Ascending aorta (tissue), 1 donor: ENCODE measurements around the gene LEMD2.

DNA sequence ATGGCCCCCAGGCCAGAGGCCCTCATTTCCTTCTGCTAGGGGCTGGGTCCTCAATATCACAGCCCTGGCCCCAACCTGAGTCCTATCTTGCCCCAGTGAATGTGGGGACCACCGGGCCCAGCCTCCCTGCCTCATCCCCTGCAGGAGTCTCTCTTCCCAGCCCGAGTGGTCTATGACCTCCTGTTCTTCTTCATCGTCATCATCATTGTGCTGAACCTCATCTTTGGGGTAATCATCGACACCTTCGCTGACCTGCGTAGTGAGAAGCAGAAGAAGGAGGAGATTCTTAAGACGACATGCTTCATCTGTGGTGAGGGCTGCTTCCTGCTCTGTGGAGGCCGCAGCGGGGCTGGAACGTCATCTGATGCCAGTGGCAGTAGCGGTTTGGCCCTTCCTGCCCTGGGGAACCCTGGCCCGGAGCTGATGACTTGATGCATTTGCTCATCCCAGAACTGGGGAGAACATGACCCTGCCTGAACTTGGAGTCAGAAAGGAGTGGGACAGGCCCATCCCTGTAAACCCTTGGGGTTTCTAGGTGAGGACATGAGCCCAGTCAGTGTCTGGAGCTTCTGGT lies 18.8 kb downstream of the UQCC2 start:
- PRO-cap: no peak

DNA sequence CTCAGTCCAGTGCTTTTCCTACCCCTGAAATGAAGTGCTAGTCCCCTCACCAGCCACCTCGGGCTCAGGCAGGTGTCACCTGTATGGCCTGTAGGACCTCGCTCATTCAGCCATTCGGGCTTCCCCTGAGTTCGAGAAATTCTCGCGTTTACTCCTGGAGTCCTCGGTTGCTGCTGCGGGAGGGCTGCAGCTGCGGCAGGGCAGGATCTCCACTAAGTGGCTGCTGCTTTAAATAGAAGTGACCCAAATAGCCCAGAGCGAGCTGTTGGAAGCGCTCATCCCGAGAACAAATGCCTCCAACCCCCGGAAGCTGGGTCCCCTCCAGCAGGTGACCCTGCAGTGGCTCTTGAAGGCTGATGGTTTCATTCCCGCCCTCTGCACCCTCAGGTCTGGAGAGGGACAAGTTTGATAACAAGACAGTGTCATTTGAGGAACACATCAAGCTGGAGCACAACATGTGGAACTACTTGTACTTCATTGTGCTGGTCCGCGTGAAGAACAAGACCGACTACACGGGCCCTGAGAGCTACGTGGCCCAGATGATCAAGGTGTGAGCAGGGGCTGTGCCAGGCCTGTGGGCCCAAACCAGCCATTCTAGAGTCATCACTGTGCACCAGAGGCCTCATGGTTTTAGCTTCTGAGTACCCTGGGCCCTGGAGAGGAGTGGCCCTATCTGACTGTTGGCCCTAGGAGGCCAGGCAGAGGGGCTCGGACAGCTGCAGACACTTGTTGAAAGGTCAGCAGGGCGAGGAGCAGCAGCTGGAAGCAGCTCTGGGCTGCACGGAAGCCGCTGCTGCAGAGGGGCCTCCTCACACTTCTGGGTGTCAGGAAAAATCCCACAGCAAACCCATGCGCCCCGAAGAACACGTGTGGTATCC lies 18.1 kb downstream of the UQCC2 start:
- PRO-cap: no peak

DNA sequence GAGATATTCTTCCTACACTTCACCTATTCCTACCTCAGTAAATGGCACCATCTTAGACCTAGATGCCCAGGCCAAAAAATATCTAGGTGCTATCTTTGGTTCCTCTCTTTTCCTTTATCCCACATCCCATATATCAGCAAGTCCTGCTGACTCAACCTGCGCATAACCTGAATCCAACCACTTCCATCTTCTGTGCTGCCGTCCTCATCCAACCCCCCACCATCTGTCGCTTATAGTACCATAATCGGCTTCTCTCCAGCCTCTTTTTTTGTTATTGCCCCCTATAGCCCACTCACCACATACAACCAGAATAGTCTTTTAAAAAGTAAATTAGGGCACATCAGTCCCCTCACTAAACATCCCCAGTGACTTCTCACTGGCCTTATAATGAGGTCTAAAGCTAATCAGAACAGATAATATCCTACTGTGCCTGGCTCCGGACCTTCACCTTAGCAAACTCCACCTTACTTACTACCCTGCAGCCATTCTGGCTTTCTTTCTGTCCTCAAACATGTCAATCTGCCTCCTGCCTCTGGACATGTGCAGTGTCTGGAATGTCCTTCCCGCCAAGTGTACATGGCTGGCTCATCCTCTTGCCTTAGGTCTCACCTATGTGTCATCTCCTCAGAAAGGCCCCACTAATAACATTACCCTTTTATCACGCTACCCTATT lies 1.4 kb downstream of the UQCC2 start:
- PRO-cap: no peak

DNA sequence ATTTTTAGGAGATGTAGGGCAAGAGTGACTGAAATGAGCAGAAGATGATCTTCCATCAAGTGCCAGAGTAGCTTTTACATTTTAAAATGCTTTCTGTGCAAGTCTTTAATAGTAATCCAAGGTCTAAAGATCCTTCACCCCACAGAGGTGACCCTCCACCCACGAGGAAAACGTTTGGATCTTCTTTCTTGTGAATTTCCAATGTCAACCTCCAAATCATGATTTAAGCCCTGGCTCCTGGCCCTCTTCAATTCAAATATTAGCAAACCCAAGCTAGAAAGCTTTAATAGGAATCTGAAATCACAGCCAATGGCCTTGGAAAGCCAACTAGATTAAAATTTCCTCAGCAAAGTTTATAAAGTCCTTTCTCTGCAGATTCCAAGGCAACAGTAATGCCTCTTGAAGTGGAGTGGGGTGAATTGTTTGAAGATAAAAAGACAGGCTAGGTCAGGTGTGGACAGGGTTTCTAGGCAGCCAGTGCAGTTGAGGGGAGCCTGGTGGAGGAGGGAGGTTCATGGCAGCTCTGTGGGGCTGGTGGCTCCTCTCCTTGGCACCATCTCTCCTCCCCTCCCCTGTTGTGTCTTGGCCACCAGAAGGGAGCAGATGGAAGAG lies 11.9 kb upstream of the UQCC2 start:
- PRO-cap: no peak

- PRO-cap: no peak
Observed at GRCh38 chr6:33731161-33731663, 15.5 kb downstream of the IP6K3 start.

DNA sequence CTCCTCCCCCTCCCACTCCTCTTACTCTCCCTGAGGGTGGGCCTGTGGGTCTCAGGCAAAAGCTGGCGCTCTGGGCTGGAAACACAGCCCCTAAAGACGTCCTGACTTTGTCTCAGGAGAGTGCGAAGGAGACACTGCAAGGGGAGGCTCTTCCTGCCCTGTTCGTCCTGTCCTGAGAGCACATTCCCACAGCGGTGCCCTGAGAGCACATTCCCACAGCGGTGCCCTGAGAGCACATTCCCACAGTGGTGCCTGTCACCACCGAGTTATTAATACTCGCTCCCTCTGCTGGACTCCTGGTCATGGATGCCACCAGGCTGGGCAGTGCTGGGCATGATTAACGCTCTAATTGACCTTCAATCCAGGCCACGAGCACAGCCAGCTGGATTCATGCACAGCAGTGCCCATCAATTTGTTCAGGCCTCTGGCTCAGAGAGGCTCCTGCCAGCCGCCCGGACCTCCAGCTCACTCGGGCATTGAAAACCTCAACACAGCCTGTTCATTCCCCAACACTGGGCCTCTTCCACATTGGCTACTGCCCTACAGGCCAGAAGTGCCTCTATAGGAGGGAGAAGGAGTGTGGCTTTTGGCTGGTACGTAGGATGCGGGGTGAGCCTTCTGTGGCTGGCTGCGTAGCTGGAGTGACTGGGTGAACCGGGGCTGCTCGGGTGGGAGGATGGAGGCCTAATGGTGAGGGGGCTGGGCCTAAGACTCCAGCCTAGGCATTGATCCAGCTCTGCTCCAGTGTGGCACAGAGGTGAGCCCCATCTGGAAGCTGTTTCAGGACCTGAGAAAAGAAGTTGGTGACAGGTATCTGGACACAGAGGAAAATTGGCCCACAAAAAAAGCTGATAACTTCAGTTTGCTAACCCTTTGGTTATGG lies 9.3 kb downstream of the IP6K3 start:
- PRO-cap: no peak

GRCh38 chr6:33788615-33789333 lies at the start of gene LEMD2:
Gene LEMD2, minus strand, starts transcription at chr6:33789130.
- PRO-cap: unidirectional peak, minus-strand start at chr6:33789139

DNA sequence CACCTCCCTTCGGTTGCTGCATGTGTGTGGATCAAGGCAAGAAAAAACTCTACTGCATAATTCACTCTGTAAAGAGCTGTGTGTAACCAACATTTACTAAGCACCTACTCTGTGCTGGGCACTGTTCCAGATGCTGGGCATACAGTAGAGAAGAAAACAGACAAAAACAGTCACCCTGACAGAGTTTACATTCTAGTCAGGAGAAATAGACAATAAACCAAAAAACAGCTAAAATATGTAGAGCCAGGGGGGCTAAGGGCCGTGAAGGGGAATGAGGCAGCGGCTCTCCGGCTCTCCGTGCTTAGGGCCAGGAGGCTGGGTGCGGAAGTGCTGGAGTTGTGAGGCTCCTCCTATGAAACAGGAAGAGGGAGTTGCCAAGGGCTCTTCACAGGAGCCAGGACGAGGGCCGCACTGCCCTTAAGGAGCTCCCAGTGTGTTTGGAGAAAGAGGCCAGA lies 20.5 kb upstream of the MLN start:
- PRO-cap: no peak

GRCh38 chr6:33840035-33840491 lies 36.3 kb upstream of the MLN start:
- PRO-cap: no peak

DNA sequence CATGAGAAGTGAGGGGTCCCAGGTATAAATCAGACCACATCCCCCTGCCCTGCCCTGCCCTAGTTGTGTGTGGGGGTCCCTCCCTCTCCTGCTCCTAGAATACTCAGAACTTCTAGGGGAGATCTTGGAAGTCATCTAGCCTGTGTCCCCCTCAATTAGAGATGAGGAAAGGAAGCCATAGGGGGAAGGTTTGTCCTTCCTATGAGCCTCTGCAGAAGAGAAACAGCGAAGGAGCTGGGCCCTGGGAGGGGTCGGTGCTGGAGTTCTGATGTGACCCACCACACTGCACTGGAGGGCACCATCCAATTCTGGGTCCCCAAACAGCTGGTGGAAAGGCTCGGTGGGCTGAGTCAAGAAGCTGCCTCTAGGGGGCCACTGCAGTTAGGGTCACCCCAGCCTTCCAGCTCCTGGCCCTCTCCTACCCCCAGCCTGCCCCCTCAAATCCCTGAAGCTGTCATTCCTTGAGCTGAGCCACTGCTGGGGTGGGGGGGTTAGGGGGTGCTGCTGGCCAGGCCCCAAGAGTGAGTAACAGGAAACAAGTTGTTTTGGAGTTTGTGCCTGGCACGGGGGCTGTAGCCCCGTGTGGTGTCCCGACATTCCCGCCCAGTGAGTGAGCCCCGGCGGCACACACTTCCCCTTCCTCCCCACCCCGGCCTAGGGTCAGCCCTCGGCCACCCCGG lies 5.0 kb downstream of the SMIM29 start:
- PRO-cap: no peak

- PRO-cap: no peak
Observed at GRCh38 chr6:34277761-34278587, 29.2 kb upstream of the SMIM29 start.

GRCh38 chr6:34370184-34370873 lies 22.1 kb downstream of the NUDT3 start:
- PRO-cap: no peak

DNA sequence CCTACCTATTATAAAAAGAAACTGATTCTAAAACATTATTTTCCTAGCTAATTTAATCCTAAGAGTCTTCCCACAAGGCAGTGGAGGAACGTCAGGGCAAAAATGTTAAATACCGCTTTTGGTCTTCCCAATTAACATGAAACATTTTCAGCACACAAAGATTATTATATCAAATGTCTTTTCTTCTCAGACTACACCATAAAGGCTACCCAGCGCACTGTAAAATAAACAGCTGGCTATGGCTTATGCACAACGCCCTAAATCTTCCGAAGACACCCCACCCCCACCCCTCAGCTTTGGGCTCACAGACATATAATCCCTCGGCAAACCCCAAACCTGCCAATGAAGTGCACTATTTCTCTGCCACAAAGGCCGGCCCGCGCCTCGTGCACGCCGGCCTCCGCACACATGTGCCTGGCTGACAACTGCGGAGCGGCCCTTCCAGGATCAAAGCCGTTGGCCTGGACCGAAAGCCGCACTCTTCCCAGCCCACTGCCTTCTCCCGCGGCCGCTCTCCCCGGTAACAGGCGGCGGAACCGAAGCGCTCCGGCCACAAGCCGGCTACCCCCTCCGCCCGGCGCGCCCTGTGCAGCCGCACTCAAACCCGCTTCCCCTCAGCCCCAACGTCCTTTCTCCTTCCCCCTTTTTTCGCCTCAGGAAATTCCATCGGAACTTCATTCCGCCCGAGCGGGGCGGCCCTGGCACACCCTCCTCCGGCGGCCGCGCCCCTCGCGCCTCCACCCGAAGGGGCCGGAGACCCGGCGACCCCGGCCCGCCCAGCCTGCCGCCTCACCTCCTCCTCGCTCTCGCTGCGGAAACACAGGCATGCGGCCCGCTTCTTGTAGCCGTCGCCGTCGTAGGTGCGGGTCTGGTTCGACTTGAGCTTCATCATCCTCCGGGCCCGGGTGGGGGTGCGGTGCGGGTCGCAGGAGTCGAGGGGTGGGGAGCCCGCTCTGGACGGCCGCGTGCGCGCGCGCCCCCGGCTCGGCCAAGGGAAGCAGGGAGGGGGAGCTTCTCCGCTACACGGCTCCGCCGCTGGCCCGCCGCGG lies 674 bp downstream of the NUDT3 start:
- PRO-cap: no peak

- PRO-cap: no peak
Observed at GRCh38 chr6:34412010-34412469, 13.8 kb downstream of the RPS10 start.

GRCh38 chr6:34531868-34532538 lies 24.1 kb downstream of the SPDEF start:
- PRO-cap: no peak

GRCh38 chr6:34545333-34545676 lies 10.8 kb downstream of the SPDEF start:
- PRO-cap: no peak

DNA sequence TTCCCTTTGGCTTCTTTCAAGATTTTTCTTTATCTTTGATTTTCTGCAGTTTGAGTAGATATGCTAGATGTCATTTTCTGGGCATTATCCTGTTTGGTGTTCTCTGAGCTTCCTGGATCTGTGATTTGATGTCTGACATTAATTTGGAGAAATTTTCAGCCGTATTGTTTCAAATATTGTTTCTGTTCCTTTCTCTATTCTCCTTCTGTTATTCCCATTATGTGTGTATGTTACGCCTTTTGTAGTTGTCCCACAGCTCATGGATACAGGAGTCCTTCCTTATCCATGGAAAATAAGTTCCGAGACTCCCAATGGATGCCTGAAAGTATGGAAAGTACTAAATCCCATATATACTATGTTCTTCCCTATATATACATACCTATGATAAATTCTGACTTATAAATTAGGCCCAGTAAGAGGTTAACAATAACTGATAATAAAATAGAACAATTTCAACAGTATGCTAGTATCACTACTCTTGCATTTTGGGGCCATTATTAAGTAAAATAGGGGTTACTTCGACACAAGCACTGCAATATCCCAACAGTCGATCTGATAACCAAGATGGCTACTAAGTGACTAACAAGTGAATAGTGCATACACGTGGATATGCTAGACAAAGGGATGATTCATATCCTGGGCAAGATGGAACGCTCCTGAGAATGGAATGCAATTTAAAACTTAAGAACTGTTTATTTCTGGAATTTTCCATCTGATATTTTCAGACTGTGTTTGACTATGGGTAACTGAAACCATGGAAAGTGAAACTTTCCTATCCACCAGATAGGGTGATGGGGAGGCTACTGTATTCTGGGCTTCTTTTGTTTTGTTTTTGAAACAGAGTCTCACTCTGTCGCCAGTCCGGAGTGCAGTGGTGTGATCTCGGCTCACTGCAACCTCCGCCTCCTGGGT lies 66.7 kb downstream of the ILRUN start:
- PRO-cap: no peak

GRCh38 chr6:34657083-34657876 lies 39.3 kb downstream of the ILRUN start:
- PRO-cap: no peak

- PRO-cap: no peak
Observed at GRCh38 chr6:34697464-34697719, 825 bp upstream of the ILRUN start.

DNA sequence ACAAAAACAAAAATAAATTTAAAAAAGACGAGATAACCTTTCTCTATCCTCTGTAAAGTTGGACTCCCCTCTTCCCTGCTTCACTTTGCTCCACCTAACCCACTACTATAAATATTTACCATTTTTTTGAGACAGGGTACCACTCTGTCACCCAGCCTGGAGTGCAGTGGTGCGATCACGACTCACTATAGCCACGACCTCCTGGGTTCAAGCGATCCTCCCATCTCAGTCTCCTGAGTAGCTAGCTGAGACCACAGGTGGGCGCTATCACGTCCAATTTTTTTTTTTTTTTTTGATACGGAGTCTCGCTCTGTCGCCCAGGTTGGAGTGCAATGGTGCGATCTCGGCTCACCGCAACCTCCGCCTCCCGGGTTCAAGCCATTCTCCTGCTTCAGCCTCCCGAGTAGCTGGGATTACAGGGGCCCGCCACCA lies 880 bp upstream of the SNRPC start:
- PRO-cap: no peak